Diencephalon (tissue), 2 donors: ENCODE data around the genes CD36, PCLO and SEMA3A.

GRCh38 chr7:77420924-77421549, 4.9 kb upstream of the GSAP start:
- RAMPAGE, long total RNA = no peak

DNA sequence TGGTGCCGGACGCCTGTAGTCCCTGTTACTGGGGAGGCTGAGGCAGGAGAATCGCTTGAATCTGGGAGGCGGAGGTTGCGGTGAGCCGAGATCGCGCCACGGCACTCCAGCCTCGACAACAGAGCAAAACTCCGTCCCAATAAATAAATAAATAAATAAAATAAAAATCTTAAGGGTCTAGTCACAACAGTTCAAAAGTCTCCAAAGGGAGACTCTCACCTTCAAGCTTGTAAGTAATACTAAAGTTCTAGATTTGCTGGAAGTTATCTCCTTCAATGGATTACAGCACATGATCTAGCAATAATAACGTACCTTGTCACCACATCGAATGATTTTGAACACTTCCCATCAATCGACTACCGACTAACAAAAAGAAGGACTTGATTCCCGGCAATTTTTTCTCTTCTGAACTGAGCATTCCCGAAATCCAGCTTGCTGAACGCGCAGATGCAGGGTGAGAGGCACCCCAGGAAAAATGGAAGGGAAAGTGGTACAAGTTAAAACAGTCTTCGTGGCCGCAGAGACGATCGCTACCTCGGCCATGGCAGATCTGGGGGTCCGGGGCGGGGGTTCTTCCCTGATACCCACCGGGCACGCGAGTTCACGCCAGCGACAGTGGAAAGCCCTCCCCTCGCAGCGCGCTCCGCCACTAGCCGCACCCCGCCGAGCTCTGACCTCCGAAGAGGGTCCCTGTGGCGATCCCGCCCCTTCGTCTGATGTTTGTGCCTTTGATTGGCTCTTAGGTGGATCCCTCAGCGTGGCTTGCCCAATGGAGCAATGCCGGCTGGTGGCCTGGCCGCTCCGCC, 472 bp upstream of the RSBN1L start:
- RAMPAGE, long total RNA = no peak

- RAMPAGE, long total RNA = no peak
Measured at GRCh38 chr7:77740008-77740572, 43.8 kb downstream of the RSBN1L start.

- RAMPAGE, long total RNA = no peak
Measured at GRCh38 chr7:77796412-77796888, 1.8 kb downstream of the TMEM60 start.

- RAMPAGE, long total RNA = no peak
Measured at GRCh38 chr7:79235147-79235930, 218.1 kb downstream of the MAGI2 start.

- RAMPAGE, long total RNA = no peak
Measured at GRCh38 chr7:80127750-80128230, 6.8 kb upstream of the GNAI1 start.

- RAMPAGE, long total RNA = no peak
Measured at GRCh38 chr7:80392896-80393145, 119.0 kb downstream of the GNAT3 start.

- RAMPAGE, long total RNA = no peak
Measured at GRCh38 chr7:80615050-80615346, 23.4 kb upstream of the CD36 start.

DNA sequence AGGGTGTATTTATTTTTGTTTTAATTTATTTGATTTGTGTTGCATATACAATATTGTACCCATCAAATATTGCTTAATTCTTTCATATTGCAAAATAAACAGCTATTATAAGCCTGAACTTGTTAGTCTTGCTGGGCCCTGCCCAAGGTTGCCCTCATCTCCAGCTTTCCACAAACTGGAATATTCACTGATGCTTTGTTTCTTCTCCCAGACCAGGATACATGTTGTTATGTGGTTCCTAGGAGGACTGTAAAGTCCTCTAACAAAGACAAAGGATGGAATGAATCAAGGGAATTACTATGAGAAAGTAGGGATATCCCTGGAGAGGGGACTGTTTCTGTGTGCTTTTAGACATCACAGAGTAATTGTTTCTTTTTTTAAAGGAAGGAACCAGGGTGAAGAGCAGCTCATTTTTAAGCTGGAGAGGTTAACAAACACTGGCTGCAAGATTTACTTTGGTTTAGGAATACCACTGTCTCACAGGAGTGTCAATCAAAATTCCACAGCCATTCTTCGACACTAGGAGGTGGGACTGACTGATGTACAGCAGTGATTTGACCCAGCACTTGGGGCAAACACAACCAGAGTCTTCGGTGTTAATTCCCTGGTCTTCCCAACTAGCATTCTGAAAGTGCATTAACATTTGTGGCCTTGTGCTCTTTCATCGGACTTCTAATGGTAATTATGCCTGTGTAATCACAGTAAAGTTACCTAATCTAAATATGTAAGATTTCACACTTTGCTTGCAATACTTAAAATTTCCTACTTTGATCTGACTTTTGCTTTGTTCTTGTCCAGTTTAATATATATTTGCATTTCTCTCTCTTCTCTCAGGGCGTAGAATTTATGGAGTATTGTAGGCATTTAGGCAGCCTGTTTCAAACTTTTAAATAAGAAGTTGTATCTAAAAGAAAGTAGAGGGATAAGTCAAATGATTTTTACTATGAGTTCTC, 14.7 kb upstream of the CD36 start:
- RAMPAGE, long total RNA = no peak

DNA sequence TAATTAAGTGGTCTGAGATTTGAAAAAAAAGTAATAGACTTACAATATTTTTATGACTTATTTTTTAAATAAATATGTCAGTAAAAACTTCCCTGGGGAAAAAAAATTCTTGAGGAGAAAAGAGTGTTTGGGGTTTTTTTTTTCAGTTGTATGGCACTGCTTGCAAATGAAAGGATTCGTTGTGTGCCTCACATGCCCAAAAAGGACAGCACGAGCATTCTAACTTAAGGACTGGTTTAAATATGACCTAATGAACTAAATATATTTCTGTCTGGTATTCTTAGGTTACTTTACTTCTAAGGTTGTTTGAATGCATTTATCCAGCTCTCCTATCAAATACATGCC, 1.0 kb upstream of the CD36 start:
- RAMPAGE, long total RNA = no peak

DNA sequence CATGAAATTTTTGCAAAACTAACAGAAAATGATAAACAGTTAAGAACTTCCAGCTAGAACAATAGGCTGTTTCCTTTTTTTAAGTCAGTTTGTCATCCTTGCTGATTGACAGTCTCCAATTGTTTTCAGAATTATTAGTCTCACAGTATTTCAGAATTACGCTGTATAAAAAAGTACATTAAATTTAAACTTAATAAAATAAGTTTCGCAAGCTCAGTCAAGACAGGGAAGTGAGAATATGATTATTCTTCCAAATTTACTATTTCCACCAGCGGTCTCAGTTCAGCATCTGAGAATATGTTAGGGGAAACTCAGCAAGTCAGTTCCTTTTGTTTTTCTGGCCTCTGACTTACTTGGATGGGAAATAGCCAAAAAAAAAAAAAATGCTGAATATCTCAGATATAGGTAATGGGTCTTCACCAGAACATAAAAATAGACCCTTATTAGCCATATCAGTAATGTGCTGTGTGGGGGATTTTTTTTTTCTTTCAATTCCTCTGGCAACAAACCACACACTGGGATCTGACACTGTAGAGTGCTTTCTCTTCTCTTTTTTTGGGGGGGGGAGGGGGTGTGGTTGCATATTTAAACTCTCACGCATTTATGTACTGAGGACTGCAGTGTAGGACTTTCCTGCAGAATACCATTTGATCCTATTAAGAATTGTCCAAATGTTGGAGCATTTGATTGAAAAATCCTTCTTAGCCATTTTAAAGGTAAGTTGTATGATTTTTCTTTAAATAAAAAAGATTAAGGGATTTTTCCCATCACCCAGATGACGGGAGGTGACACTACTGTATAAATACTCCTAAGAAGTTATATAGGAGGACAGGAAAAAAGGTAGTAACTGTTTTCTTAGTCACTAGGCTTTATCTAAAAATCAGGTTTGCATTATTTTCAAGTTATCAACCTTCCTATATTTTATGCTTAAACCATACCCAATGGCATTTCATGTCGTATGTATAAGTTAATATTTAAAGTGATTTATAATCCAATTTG, at the start of gene CD36:
Gene CD36, plus strand, starts transcription at position 612 of the 999 bp plus-strand sequence.
- RAMPAGE, long total RNA = no peak

DNA sequence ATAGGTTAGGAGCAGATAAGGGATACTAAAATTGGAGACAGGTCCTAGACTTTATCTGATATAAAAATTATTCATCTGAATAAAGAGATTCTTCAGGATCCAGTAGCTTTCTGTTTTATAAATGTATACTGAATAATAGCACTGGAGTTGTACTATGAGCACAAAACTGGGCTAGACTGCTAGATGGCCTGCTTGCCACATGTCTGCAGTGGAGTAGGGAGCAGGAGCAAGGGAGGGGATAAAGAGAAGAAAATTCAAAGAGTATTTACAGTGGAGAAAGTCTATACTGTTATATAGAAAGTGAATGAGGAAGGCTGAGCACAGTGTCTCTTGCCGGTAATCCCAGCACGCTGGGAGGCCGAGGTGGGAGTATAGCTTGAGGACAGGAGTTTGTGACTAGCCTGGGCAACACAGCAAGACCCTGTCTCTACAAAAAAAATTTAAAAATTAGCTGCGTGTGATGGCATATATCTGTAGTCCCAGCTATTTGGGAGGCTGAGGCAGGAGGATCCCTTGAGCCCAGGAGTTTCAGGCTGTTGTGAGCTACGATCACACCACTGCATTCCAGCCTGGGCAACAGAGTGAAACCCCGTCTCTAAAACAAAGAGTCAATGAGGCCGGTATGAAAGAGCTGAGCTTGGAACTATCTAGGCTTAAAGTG, 41.7 kb downstream of the CD36 start:
- RAMPAGE, long total RNA = no peak

DNA sequence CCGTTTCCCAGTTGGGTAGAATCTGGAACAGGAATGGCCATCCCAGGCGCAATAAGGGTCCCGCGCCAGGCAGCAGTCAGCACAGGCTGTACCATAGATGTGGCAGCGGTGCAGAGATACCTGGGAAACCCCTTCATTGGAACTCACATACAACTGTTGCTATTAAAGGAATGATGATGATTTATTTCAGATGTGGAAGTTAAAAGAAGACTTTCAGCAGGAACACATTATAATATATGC, 119.8 kb downstream of the CD36 start:
- RAMPAGE, long total RNA = no peak

DNA sequence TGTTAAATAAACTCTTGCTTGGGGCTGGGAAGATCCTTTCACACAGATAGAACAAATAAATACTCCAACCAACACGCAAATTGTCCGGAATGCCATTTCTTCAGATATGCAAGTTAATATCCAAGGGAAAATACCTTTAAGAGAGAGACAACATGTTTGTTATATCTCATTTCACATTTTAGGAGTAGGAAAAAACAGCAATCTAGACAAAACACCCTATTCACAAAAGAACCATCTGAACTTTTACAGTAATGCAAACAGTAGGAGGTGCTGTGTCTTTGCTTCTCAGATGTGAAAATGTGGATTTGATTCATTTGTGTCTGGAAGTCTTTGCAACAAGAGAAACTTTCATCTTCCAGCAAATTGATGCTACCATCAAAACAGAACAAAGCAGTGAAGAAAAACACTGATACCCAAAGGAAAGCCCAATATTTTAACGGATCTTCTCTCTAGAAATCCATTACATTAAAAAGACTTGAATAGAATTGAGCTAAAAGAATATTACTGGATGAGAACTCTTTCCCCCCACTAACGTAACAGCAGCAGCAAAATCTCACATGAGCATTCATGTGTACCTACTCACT, 2.1 kb downstream of the SEMA3C start:
- RAMPAGE, long total RNA = no peak

DNA sequence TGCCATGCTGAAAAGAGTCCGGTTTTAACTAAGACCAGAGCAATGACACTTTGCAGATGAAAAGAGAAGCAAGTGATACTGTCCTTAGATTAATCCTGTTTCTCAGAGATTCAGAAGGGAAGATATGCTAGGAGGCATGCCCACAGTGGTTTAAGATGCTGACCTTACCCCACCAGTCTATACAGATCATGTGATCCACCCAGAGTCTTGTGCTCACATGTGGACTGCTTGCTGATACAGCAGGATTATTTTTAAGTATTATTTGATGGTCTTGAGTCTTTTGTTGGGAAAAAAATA, 40.9 kb upstream of the HGF start:
- RAMPAGE, long total RNA = no peak

DNA sequence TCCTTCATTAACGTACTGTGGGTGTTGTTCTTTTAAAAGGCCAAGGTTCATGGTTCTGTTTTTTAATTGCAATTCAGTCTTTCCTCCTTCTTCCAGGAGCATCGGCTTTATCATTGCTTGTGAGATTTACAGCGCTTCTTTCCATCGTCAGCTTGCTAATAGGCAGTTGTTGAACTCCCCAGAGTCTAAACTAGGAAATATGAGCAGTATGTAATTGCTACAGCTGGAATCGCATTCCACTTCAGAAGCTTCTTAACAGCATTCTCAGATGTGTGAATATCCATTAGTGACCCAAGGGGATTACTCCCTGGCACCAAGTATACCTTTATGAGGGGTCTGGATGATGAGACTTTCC, 76.0 kb upstream of the HGF start:
- RAMPAGE, long total RNA = no peak

GRCh38 chr7:83162337-83163353, at the start of gene PCLO:
Gene PCLO, minus strand, starts transcription at chr7:83162884.
- RAMPAGE, long total RNA = no peak

DNA sequence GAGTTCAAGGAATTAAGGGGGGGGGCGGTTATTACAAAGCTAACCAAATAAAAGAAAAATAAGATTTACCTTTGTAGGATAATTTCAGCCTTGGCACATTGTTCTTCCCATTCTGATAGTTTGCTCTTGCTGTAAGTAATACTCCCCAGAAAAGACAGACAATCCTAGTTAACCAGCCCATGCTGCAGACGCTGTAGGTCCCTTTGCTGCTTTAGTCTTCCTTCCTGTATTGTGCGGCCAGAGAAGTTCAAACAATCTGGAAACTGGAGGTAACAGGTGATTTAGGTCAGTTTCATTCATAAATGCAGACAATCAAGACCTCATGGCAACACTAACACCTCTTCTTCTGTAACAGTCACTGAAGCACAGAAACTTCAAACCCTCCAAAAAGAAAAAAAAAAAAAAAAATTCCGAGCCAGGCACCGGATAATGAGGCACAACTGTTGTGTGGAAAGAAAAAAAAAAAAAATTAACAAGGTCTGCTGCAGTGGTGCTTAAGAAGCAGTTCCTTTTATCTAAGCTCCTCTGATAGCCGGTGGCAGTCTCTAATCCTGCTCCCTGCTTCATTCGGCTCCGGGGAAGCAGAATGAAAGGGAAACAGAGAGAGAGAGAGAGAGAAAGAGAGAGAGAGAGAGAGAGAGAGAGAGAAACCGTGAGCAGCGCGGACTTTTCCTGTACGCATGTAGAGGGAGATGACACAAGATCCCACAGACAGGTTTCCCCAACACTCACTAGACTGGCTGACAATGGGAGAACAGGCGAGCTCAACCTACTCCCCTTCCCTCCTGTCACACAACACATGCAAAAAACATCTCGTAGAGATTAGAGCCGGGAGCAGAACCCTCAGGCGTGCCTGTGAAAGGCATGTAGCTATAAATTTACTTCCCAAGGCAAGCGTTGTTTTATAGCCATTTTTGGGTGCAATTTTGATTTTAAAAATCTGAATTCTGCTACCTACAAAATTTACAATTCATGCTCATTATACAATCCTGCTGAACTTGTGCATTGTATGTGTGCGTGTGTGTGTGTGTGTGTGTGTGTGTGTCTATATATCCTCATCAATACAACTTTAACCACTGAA, at the start of gene SEMA3A:
Gene SEMA3A, minus strand, starts transcription at position 384 of the 1,081 bp plus-strand sequence.
- RAMPAGE, long total RNA = no peak

GRCh38 chr7:84944748-84944995, 242.2 kb downstream of the SEMA3D start:
- RAMPAGE, long total RNA = no peak

GRCh38 chr7:86931495-86932614, 127.6 kb downstream of the ELAPOR2 start:
- RAMPAGE, long total RNA = no peak